Ishikawa (cell line): ENCODE measurements around the gene CD79A.

DNA sequence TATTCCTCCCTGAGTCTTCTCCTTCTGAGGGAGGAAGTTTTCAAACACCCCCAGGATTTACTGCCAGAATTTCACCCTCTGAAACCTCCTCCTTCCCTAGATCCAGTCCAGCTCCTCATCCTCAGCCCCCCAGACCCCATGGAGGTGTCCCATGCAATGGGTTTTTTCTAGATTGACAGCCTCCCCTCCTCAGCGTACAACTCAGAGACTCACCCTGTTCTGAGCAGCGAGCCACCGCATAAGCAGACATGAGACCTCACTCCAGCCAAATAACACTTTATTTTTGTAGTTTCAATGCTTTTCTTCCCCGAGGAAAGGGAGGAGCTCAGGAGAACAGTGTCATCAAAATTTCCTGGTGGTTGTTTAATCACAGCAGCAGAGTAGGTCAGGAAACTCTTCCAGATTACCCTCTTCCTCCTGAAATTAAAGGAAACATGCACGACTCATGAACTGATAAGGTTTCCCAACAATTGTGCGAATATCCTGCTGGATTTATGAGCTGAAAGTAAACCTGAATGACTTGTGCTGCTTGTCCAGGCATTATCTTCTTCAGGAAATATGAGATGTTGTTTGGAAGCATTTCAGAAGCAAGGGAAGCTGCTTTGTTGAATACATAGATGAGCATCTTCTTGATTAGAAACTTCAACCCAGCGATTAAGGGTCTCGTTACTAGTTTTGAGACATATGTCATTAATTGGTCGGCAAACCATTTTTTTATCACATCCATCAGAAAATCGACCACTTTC is 36.1 kb downstream of the ERICH4 start:
- RRBS, result no CpG with 5 or more reads among the region's 10 CpGs

DNA sequence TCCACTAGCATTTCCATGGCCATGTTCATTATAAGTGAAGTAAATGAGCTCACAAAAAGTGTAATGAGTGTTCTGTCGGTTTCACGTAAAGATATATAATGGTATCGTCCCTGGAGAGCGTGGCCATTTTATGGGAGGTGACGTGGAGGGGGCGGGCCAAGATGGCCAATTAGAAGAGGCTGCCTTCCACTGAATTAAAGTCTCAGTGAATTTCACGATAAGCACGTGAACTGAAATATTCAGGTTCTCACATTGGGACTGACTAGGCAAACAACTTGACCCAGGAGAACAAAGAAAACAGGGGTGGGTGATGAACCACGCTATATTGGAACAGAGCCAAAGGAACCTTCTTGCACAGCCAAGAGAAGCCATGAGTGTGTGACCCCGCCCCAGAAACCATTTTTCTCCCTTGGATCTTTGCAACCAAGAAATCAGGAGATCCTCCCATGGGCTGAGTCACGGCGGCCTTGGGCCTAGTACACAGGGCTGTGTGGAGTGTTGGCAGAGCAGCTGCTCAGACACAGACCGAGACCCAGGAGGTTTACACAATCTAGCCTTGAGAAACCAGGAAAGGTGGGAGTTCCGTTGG is 36.8 kb downstream of the ERICH4 start:
- RRBS, result no CpG with 5 or more reads among the region's 14 CpGs

DNA sequence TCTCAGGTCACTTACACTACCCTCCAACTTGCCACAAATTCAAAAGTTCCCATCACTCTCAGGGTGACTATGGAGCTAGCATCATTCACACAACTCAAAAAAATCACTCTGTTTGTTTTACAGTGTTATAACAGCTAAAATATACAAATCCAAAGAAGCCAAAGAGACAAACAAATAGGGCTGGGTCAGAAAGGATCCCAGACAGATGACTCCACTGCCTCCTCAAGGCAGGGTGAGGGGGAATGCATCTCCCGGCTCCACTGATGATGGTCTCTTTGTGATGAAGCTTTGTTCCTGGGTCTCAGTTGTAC is 54.3 kb downstream of the ERICH4 start:
- RRBS, result no CpG with 5 or more reads among the region's 1 CpG

DNA sequence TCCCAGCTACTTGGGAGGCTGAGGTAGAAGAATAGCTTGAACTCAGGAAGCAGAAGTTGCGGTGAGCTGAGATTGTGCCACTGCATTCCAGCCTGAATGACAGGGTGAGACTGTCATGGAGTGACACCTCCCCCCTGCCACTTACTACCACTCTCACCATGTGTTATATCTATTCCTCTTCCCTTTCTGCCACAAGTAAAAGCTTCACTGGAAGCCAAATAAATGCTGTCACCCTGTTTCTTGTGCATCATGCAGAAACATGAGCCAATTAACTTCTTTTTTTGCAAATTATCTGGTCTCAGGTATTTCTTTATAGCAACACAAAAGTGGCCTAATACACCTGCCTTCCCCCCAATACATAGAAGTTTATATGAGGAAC is 10.7 kb upstream of the CEACAM4 start:
- RRBS, result no CpG with 5 or more reads among the region's 1 CpG

- RRBS, result no CpG with 5 or more reads among the region's 4 CpGs
Measured at GRCh38 chr19:41745916-41746189, 9.5 kb upstream of the CEACAM6 start.

DNA sequence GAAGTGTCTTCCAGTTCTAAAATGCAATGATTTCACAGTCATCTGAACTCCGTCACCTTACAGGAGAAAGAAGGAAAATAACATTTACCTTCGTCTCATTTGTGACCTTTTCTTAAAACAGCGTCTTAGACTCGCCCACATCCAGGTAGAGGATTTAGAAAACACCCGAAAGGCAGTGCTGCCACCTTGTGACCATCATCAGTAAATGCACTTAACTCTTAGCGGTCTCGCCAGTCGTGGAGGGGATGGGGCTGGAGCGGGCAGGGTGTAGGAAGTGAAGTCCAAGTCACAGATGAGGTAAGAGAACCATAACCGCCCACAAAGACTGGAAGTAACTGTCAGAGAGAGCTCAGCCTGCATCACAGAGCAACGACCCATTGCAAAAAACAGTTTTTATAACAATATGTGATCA is 10.8 kb upstream of the CEACAM3 start:
- RRBS, result no CpG with 5 or more reads among the region's 11 CpGs

GRCh38 chr19:41860672-41861708 is 935 bp downstream of the RPS19 start:
- RRBS, result 4% methylated on average over 6 of the region's 25 CpGs

DNA sequence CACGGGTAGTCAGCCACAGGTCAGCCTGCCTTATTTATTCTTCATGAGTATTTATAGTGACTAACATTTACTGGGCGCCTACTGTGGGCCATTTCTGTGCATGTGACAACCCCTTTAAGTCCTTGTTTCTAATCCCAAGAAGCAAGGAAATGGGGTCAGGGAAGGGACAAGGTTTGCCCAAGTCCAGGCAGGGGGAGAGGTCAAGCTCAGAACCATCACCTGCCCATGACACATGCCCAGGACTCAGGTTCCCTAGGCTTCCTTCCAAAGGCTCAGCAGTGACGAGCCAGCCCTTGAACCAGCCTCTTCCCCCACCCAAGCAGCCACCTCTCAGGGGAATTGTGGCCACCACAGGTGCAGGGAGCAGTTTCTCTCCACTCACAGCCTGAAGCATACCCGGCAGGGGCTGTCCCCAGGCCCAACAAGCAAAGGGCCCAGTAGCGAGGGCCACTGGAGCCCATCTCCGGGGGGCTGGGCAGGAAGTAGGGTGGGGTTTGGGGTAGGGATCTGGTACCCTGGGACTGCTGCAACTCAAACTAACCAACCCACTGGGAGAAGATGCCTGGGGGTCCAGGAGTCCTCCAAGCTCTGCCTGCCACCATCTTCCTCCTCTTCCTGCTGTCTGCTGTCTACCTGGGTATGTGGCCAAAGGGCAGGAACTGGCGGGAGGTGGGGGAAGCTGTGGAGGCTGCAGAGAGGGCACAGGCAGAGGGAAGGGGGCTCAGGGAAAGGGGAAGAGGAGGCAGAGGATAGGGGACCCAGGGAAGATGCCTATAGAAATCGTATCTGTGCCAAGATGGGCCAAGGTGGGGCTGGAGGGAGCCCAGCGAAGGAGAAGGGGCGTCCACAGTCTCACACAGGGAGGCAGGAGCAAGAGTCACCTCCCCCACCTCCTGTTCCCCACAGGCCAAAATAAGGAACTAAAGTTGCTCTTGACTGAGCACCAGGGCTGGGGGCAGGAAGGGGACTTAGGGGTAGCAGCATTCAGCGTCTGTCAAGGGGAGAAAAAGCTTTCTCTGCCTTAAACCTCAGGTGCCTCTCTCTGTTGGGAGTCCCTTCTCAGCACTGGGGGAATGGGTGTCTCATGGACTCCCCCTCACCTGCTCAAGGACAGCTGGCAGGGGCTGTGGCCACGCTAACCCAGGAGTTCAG is at the start of gene CD79A:
Gene CD79A (plus strand): TSS at position 533 of the 1,152 bp plus-strand sequence.
- RRBS, result 50% methylated on average over 3 of the region's 12 CpGs

DNA sequence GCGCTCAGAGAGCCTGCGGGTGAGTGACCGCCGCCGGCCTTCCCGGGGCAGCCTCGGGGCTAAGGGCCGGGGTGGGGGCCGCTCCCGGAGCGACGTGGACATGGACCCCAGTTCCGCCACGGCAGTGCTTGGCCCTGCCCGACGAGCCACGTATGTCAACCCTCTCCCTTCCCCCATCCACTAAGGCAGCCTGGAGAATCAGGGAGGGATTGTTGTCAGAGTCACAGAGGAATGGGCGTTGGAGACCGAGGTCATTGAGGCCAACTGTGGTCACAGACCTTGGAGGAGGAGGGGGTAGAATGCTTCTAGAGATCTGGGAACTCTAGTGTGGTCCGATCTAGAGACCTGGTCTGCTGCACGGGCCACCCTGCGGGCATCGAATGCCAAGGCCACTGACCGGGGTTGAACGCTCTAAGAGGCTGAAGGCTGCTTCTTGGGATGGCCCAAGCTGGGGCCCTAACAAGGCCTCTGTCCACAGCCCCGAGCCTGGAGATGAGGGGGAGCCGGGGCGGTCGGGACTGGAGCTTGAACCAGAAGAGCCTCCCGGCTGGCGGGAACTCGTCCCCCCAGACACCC is 15.1 kb downstream of the ARHGEF1 start:
- RRBS, result 95% methylated on average over 4 of the region's 32 CpGs

DNA sequence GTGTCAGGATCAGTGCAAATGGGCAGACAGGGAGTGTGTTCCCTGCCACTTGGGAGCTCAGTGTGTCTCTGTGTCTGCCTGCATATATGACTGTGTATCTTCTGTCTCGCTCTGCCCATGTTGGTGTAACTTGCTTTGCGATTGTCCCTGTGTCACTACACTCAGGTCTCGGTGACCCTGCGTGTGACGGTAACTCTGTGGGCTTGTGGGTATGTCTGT is 8.1 kb upstream of the ERFL start:
- RRBS, result no CpG with 5 or more reads among the region's 5 CpGs

DNA sequence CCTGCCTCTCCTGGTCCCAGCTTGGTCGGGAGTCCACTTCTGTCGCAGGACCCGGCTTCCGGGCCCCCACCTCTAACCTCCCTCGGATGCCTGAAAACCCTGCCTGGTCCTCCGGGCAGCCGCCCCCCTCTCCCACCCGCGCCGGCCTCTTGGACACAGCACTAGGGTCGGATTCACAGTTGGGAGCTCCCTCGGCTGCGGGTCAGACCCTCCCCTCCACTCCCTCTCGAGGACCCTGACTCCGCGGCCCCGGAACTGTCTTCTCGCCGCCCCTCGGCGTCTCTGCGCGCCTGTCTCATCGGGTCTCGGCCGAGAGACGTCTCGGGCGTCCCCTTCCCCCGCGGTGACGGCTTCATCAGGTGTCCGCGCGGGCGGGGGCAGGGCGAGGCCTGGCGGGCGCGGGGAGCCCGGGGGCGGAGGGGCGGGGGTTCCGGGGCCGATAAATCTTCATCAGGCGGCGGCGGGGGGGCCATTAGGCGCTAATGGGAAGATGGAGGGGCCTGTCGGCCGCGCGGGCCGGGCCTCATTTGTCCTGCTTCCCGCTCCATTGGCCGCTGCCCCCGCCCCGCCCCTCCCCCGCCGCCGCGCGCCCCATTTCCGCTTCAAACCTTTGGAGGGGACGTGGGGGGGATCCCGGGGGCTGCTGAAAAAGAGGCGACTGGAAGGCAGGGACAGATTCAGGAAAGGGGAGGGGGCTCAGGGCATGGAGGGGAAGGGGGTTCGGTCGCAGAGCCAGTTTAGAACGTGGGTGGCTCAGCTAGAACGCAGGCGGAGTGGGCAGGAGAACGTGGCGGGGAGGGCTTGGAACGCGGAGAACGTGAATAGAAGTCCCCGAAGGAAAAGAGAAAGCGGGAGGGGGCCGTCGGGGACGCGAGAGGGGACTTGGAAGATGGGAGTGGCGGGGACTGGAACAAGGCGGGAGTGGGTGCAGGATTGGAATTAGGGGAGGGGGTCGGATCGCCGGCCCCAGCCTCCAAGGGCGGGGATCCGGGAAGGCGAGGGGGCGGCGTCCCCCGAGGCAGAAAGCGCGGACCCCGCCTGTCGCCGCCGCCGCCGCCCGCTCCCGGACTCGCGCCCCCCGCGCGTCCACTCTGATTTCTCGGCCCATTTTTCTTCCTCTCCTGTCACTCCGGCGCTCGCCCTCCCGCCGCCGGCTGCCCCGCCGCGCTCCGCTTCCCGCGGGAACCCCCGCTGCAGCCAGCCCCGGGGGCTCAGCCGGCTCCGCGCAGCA is 12.0 kb upstream of the ERFL start:
- RRBS, result 6% methylated on average over 49 of the region's 127 CpGs

DNA sequence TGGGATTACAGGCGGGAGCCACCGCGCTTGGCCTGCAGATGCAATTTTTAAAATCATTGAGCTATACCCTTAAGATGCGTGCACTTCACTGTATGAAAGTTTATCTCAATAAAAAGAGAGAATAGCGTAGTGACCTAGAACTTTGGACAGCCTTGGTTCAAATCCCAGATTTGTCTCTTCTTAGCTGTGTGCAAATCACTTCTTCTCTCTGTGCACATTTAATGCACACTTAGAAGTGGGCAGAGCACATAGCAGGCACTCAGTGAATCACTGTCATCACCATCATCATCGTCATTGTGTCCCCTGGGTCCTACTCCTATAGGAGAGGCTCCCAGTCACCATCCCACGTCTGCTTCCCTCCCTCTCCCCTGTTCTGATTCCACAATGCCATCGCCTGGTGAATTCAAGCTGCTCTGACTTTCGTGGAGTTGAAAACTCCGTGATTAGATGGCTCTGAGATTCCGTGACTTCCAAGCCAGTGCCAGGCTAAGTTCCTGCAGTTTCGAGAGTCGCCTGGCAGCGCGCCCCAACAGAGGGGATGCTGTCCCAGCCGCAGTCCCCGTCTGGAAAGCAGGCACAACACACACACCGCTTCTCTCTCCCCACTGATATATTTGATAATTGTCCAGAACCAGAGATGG is 7.0 kb upstream of the RABAC1 start:
- RRBS, result no CpG with 5 or more reads among the region's 18 CpGs

DNA sequence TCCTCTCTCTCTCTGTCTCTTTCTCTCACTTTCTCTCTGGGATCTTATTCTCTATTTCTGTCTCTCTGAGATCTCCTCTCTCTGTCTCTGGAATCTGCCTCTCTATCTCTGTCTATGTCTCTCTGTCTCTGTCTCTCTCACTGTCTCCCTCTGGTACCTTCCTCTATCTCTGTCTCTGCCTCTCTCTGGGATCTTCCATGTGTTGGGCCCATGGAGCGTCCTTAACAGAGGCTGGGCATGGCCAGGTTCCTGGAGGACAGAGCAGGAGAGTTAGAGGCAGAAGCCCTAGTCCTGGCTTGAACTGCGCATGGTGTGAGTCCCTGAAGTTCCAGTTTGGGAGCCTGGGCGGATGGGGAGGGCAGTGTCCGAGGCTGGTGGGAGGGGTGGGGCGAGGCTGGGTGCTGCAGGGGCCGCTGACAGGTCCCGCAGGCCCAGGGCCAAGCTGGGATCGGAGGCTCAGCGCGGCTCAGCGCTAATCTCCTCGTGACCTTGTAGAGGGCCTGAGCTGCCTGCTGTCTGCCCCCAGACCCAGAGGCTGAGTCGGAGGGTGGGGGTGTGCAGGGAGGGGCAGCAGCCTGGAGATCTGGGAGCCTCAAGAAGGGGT is 3.2 kb downstream of the ATP1A3 start:
- RRBS, result no CpG with 5 or more reads among the region's 13 CpGs

- RRBS, result no CpG with 5 or more reads among the region's 8 CpGs
Measured at GRCh38 chr19:42179434-42179633, 38.1 kb downstream of the DEDD2 start.

DNA sequence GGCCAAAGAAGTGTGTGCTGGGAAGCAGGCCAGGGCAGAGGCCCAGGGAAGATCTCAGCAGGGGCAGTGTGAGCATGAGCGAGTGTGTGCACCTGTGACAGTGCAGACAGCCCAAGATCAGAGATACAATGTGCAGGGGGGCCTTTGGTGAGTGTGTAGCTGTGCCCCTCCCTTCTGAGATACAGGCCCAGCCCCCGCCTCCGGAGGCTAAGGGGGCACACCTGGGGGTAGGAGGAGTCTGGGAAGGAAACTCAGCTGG is 18.6 kb downstream of the DEDD2 start:
- RRBS, result 88% methylated on average over 1 of the region's 3 CpGs

GRCh38 chr19:42239743-42240283 is 2.6 kb downstream of the GSK3A start:
- RRBS, result no CpG with 5 or more reads among the region's 11 CpGs

DNA sequence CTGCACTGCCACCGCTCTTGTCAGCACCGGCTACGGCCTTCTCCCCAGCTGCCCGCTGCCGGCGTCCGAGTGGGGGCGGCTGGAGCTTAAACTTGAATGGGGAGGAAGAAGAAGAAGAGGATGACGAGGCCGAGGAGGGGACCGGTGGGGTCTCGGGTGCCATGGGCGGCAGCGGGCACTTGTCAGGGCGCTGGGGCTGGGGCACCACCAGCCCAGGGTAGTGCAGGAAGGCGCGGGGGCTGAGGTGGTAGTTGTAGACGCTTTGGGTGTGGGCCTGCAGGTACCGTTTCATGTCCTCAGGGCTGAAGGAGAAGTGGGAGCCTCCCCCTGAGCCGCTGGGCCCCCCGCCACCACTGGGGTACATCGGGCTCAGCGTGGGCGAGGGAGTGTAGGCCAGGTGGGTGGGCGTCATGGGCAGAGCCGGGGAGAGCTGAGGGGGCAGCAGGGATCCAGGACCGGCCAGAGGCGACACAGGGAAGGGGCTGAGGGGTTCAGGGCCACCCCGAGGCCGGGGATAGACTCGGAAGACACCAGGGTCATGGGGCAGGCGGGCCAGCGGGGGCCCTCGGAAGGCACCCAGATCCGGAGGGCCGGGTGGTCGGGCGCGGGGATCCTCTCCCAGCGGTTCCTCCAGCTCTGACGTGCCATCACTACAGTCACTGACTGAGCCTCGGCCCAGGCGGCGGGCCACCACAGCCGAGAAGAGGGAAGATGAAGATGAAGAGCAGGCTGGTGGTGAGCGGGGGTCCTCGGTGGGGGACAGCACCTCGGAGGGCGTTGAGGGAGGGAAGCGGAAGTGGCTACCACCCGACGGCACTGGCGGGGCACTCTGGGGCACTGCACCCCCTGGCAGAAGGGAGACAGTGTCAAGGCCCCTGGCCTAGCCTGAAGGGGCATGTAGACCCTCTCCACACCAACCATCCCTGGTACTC is 5.8 kb downstream of the ERF start:
- RRBS, result 94% methylated on average over 11 of the region's 53 CpGs

DNA sequence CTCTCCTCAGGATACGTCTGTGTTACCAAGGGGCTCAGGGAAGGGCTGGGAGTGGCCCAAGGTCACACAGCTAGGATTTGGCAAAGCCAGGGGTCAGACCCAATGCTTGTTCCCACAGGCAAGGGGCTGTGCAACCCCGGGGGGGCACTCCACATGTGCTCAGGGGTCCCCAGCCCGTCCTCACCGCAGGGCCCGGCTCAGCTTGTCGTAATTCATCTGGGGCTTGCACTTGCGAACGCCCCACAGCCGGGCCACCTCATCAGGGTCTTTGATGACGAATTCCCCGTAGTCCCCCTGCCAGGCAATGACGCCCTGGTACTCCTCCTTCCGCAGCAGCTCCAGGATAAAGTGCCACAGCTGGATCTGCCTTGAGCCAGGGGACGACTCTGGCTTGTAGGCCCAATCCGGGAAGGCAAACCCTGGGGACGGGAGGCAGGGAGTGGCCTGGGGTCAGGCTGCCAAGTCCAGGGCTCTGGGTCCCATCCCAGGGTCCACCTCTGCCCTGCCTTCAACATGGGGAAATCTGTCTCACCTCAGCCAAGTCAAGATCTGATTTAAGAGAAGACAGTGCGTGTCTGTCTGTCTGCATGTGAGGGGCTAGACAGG is 4.7 kb downstream of the ERF start:
- RRBS, result 95% methylated on average over 7 of the region's 17 CpGs

DNA sequence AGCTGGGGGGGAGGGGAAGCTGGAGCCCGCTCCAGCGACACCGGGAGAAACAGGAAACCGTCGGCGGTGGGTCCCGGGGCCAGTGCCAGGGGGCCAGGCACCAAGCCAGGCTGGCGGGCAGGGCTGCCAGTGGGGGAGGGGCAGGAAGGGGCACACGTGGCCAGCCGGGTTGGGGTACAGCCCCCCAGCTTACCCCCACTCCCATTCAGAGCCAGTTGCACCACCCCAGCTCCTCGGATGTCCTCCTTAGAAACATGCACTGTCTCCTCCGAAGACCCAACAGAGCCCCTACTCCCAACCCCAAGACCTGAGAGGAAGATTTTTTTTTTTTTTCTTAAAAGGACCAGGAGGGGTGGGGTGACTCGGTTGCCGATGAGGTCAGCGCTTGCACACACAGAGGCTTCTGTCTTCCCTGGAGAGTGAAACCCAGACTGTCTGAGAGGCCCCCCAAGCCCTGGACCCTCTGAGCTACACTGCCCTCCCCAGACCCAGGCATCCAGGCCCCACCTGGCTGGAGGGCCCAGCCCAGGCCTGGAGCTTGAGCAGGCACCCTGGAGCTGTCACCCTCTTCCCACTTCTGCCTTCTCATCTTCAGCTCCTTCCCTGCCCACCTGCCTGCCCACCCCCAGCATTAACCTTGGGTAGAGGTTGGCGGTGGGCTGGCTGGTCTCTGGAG is 4.0 kb downstream of the ERF start:
- RRBS, result 63% methylated on average over 3 of the region's 16 CpGs

- RRBS, result no CpG with 5 or more reads among the region's 6 CpGs
Measured at GRCh38 chr19:42251429-42252134, 3.3 kb downstream of the ERF start.